A375 (cell line): ENCODE measurements around a stretch of chr10.

DNA sequence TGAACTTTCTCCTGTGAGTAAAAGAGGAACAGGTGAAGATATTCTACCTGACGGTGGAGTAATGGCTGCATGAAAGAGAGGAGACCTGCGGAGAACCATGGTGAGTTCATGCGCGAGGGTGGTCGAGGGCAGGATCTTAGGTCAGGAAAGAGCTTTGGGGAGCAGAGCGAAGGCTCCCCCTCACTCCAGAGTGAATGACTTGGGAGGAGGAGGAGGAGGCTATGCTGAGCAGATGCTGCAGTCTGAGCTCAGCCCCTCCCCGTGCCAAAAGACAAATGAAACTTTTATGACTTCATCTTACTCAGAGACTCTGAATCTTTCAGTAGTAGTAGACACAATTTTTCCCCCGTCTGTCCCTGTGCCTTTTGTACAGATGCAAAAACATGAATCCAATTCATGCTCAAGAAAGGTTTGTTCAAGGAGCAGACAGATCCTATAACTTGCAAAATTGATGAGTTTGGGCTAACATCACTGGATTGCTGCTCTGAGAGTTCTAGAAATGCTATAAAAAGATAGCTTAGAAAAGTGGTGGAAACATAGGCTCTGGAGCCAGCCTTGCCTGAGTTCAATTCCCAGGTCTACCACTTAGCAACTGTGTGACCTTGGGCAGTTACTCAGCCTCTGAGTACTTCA is 173.9 kb upstream of the ZNF32 start:
- RAMPAGE, long total RNA, result no peak

DNA sequence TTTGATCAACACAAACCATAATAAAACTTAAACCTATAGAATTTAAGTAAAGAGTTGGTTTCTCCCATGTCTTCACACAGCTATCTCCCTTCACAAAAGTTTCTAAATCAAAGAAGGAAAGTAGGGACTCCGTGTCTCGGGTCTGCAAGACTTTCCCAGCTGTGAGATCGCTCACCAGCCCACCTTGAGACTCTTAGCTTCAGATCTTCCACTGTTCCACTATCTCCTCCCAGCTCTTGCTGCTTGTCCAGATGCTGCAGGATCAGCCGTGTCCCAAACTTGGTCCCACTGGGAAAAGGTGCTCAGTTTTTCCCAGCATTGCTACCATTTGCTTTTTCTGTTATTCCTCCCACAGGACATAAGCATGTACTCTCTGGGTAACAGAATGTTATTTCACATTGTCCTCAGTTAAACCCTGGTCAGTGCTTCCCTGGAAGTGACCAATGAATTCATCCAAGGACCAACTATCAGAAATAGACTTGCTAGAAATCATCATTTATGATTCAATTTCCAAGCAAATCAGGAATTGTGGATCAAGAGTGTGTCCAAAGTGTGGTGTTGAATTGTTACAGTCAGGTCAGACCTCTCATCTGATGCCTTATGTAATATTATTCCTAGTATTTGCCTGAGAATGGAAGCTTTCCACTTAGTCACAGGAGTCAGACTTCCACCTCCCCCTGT is 179.1 kb upstream of the ZNF32 start:
- RAMPAGE, long total RNA, result no peak

- RAMPAGE, long total RNA, result no peak
These were observed 210.5 kb upstream of the ZNF32 start for GRCh38 chr10:43859114-43859572.

- RAMPAGE, long total RNA, result no peak
These were observed 215.4 kb upstream of the ZNF32 start for GRCh38 chr10:43863826-43864654.

DNA sequence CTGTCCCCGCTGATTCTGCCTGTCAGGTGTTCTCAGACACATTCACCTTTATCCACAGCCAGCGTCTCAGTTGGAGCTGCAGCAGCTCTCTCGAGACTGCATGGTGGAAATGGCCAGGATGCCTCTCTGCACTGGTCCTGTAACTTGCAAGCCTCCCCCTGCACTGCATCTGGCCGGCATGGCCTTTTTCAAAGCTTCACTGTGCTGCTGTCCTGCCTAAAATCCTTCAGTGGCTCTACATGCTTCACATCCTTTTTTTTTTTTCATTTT is 218.1 kb upstream of the ZNF32 start:
- RAMPAGE, long total RNA, result no peak

- RAMPAGE, long total RNA, result no peak
These were observed 229.8 kb upstream of the ZNF32 start for GRCh38 chr10:43878399-43879025.

GRCh38 chr10:43964922-43965518 is 316.3 kb upstream of the ZNF32 start:
- RAMPAGE, long total RNA, result no peak

DNA sequence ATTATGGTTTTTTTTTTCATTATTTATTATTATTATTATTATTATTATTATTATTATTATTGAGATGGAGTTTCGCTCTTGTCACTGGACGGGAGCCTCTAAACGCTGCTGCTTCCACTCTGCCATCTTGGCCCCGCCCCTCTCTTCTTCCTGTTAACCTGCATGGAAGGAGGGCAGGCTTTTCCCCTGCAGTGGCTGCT is 150.8 kb downstream of the CXCL12 start:
- RAMPAGE, long total RNA, result no peak

DNA sequence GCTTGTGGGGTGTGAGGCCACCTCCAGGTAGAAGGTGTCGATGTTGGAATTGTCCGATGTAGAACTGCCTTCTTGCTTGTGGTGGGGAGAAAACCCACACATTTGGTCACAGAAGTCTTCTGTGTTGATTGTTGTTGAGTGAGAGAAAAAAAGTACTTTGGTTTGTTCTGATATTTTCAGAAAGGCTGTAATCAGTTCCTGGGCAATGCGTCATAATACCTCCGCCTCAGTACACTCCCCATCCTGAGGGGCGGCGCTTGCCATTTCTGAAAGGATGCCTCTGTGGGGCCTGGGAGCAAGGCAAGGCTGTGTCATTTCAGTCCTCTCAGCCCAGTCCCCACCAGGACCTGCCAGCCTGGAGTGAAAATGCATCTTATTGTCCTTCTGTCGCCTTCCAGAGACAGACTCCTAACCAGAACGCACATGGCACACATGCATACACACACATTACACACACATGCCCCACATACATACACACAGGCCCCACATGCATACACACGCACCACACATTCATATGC is 90.2 kb downstream of the CXCL12 start:
- RAMPAGE, long total RNA, result no peak

- RAMPAGE, long total RNA, result no peak
These were observed 8.7 kb downstream of the CXCL12 start for GRCh38 chr10:44376085-44376802.

DNA sequence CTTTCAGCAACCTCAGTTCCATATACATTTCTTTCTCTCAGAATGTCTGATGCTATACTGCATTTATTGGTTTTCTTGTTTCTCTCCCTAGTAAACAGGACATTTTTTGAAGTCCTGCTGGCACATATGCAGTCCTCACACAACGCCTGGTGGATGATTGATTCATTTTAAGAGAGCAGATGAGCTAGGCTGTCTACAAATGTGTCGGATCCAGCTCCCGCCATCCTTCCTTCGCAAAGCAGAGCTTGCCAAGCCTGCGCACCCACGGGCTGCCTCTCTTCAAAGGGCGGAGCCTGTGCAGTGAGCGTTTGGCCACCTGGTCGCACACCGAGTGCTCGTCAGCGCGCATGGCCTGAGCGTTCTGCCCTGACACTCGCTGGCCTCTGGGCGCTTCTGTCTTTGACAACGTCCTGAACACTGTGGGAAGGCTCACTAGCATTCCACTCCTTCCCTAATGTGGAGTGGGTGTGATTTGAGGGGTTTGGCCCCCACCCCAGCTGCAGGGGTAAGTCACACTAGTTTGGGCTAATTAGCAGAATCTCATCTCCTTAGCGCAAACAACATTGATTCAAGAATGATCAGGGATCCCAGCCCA is 47.1 kb upstream of the TMEM72 start:
- RAMPAGE, long total RNA, result no peak

- RAMPAGE, long total RNA, result no peak
These were observed 45.6 kb upstream of the TMEM72 start for GRCh38 chr10:44865438-44866009.

DNA sequence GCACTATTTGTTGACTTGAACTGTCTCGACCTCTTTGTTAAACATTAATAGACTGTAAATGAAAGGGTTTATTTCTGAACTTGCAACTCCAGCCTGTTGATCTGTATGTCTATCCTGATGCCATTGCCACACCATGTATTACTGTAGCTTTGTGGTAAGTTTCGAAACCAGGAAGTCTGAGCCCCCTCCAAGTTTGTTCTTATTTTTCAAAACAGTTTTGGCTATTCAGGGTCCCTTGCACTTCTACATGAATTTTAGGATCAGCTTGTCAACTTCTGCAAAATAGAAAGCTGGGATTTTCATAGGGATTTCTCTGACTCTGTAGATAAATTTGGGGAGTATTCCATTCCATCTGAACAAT is 19.5 kb upstream of the RASSF4 start:
- RAMPAGE, long total RNA, result no peak

DNA sequence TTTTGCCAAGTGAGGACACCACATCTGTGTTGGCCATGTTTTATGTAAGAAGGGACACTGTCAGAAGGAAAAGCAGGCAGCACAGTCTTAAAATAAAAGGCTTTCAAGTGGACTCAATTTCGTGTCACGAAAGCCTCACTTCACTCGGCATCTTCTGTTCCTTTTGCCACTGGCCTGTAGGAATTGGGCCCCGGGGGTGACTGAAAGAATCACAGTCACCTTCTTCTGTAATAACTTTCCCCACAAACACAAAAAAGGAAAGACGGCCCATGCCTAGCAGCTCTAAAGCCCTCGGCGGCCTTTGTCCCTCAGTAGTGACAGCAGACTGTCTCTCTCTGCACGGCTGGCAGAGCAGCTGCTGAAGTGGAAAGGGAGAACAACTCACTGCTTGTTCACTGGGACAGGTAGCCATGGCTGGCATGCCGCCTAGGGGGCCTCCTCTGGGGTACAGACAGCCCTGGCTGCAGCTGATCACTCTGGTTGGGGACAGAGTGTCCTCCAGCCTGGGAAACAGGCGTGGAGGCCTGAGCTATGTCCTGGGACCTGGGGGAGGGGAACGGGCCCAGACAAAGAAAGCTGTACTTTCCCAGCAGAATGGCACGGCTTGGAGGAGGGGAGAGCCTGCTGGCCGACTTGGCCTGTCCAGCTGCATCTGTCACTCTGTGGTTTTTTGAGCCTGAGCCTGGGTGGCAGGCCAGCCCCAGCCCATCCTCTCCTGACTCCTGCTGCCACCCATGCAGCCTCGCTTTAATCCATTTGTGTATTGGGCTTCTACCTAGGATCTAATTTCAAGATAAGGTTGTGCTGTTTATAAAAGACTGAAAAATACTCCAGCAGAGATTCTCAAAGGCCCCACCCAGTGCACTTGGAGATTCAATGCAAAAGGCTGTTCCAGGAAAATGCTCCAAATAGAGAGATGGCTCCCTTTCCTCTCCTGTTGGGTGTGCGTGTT is 4.5 kb downstream of the RASSF4 start:
- RAMPAGE, long total RNA, result no peak

DNA sequence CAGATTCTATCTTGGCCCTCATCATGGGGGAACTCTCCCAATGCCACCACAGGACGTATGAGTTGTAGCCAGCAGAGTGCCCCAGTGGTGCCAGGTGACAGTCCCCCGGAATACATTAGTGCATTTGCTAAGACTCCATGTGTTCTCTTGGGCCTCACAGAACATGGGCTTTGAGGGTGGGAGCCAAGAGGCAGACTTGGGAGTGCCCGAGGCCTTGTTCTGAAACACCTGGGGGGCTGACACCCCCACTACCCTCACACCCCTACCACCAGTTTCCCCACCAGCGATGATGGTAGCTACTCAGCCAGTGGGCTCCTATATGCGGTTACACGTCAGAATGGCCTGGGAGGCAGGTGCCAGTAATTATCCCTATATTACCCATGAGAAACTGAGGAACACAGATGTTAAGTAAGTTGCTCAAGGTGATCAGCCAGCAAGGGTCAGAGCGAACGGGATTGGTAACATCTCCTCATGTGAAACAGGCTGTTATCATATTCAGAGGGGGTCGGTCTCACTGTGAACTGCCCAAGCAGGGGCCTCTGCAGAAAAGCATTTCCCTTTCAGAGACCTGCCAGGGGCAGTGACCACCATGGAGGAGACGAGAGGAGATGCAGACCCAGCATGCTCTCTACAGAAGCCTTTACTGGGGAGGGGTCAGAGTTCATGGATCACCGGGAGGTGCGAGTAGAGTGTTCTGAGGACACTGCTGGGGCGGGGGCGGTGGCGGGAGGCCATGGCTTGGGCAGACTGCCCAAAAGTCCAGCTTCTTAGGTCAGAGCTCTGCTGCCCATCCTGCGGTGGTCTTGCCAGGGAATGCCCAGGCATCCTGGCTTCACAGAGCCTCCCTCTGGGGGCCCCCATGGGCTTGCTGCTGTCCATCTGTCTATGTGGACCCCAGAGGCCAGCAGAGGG is 1.6 kb downstream of the DEPP1 start:
- RAMPAGE, long total RNA, result no peak

GRCh38 chr10:44994269-44994624 is 6.5 kb upstream of the ZNF22 start:
- RAMPAGE, long total RNA, result no peak

GRCh38 chr10:45004917-45005950 is 4.5 kb downstream of the ZNF22 start:
- RAMPAGE, long total RNA, result no peak

- RAMPAGE, long total RNA, result no peak
These were observed 654 bp upstream of the ZFAND4 start for GRCh38 chr10:45673260-45673592.

DNA sequence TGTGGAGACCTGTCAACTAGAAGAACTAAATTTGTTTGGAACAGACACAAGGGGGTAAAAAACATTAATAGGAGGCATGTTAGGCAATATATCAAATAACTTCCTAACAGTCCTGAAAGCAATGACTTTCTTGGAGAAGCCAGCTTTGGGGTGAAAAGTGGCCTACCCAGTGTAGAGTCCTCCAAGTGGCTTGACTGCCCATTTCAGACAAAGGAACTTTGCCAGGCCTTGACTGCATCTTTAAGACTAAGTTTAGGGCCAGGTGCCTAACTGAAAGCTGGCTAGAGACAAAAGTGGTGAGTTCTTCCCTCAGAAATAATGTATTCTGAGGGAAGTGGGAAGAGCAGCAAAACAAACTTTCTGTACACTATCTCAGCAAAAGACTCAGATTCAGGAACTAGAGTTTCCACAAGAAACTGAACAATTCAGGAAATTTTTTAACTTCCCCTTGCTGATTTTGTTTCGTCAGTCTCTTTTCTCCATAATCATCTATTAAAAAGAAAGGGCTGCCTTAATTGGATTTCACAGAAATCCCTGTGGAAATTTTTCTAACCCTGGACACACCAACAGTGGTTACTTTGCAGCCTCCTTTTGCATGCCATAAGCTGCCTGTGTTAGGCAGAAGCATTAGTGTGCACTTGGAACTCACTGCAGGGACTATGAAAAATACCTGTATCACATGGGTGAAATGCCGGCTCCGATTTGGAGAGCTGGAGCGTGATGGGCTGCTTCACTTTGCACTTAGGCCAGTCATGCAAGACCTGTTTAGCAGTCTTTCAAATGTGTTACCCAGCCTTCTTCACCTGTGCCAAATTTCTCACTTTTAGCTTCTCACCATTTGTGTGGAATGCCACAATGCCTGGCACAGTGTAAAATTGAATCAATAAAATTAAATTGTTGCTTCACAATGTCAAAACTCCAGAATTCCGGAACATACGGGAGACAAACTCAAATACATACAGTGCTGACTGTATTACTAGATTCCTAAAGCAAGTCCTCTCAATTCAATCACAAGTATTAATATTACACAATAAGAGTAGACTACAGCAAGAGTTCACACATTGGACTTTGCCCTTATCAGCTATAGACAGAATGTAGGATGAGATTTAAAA is 11.4 kb downstream of the NCOA4 start:
- RAMPAGE, long total RNA, result no peak

GRCh38 chr10:46524096-46524864 is 32.2 kb downstream of the GPRIN2 start:
- RAMPAGE, long total RNA, result no peak